ENCODE data around the genes TYW1B, FKBP6 and DNAJC30.

DNA sequence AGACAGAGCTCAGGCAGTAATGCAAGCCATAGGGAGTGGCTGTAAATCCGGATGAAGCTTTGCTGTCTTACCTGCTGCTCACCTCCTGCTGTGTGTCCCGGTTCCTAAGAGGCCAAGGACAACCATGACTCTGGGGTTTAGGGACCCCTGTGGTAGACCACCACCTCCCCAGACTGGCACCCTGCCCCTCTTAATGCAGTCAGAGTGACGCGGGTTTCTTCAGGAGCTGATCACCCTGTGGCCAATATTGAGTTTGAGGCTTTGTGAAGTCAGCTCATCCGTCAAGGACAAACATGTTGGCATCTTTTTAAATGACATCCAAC lies 777.6 kb upstream of the AUTS2 start:
- RRBS: 0% methylated on average over 1 of the region's 5 CpGs

GRCh38 chr7:69953705-69954173 lies 355.5 kb downstream of the AUTS2 start:
- RRBS: no CpG with 5 or more reads among the region's 2 CpGs

- RRBS: no CpG with 5 or more reads among the region's 3 CpGs
Measured at GRCh38 chr7:70449891-70450712, 681.8 kb upstream of the GALNT17 start.

- RRBS: 3% methylated on average over 2 of the region's 6 CpGs
Measured at GRCh38 chr7:70595342-70595663, 536.6 kb upstream of the GALNT17 start.

DNA sequence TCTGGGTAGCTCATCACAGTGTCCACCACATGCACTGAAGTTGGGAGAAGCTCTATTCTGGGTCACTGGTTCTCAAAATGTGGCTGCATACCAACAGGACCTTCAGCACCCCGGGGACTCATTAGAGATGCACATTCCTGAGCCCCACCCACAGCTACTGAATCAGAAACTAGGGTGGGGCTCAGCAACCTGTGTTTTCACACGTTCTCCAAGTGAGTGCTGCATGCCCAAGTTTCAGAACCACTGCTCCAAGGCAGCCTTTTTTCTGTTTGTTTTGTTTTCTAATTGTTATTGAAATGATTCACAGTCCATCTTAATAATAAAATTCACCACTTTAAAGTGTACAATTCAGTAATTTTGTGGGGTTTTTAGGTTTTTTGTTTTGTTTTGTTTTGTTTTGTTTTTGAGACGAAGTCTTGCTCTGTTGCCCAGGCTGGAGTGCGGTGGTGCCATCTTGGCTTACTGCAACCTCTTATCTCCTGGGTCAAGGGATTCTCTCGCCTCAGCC lies 532.0 kb upstream of the GALNT17 start:
- RRBS: no CpG with 5 or more reads among the region's 5 CpGs

- RRBS: no CpG with 5 or more reads among the region's 10 CpGs
Measured at GRCh38 chr7:70779361-70780268, 352.3 kb upstream of the GALNT17 start.

GRCh38 chr7:70786492-70786845 lies 345.5 kb upstream of the GALNT17 start:
- RRBS: no CpG with 5 or more reads among the region's 8 CpGs

GRCh38 chr7:71198564-71199415 lies 66.8 kb downstream of the GALNT17 start:
- RRBS: no CpG with 5 or more reads among the region's 15 CpGs

DNA sequence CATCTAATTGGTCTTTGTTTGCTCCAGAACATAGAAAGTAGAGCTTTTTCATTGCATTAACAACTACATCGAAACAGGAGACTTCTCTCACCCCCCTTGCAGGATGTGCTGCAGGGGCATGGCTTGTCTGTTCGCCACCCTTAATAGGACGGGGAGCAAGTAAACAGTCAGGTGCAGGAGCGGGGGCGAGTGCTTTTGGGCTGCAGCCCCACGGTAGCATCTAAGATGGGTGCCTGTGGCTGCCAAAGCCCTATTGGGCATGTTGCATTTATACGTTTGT lies 326.2 kb downstream of the GALNT17 start:
- RRBS: no CpG with 5 or more reads among the region's 7 CpGs

GRCh38 chr7:72827519-72828342 lies at the start of gene TYW1B:
TSS of gene TYW1B (minus strand) at chr7:72828200.
- RRBS: no CpG with 5 or more reads among the region's 41 CpGs

GRCh38 chr7:72879548-72880351 lies 45.1 kb upstream of the POM121 start:
- RRBS: no CpG with 5 or more reads among the region's 56 CpGs

GRCh38 chr7:73201233-73201518 lies 45.9 kb upstream of the SPDYE10 start:
- RRBS: no CpG with 5 or more reads among the region's 6 CpGs

DNA sequence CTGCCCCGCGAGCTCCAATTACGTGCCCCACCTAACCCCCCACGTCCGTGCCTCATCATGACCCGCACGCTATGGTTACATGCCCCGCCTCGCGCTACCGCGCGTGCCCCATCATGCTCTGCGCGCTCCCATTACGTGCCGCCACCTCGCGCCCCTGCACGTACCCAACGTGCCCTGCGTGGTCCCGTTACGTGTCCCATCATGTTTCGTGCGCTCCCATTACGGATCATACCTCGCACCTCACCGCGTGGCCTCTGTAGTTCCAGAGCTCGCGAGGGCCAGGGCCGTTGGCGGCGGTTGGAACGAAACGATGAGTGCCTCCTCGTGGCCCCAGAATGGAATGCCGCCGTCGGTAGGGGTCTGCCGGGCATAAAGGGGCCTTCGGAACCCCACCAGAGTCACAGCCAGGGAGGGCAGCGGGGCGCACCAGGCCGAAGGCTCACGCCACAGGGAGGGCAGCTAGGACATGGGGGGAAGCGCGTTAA lies at the start of gene FKBP6:
FKBP6 (plus strand) TSS at position 199 of the 485 bp plus-strand sequence.
- RRBS: no CpG with 5 or more reads among the region's 49 CpGs

DNA sequence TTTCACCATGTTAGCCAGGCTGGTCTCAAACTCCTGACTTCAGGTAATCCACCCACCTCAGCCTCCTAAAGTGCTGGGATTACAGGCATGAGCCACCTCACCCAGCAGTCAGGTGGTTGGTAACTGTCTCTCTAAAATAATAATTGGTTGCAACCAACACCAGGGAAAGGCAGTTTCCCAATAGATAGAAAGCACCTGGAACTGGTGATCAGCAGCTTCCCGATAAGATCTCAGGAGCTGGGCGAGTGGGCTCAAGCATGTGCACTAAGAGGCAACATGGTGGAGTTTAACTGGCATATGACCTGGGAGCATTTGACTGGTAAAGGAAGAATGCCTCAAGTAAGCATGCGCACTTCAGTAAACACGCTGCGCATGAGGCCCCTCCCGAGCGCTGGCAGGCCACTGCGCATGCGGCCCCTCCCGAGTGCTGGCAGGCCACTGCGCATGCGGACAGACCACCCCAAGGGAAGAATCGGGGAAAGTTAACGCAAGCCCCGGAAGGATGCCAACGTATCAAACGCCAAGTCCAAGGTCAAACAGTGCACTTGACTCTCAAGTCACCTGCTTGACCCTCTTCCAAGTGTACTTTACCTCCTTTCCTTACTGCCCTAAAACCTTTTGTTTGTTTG lies 34.3 kb upstream of the FZD9 start:
- RRBS: no CpG with 5 or more reads among the region's 17 CpGs

DNA sequence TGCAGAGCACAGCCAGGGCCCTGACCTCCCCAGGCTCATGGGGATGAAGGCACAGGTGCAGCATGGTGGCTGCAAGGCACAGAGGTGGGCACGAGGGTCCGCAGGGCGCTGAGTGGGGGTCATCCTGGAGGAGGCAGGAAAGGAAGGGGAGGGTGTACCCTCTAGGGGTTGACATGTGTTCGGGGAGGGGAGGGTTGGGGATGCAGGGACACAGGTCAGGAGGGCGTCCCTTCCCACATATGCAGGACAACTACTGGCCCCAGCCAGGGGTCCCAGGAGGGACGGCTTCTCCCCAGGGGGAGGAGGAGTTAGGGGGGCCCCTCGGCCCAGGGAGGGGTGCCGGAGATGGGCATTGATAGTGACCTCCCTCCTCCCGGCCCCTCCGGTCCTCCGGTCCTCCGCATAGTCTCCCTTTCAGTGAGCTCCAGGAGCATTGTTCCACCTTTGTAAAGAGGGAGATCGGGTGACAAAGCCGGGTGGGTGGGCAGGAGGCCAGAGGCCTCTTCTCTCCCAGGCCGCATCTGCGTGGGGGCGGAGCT lies 4.6 kb upstream of the FZD9 start:
- RRBS: under 1% methylated on average over 4 of the region's 17 CpGs

DNA sequence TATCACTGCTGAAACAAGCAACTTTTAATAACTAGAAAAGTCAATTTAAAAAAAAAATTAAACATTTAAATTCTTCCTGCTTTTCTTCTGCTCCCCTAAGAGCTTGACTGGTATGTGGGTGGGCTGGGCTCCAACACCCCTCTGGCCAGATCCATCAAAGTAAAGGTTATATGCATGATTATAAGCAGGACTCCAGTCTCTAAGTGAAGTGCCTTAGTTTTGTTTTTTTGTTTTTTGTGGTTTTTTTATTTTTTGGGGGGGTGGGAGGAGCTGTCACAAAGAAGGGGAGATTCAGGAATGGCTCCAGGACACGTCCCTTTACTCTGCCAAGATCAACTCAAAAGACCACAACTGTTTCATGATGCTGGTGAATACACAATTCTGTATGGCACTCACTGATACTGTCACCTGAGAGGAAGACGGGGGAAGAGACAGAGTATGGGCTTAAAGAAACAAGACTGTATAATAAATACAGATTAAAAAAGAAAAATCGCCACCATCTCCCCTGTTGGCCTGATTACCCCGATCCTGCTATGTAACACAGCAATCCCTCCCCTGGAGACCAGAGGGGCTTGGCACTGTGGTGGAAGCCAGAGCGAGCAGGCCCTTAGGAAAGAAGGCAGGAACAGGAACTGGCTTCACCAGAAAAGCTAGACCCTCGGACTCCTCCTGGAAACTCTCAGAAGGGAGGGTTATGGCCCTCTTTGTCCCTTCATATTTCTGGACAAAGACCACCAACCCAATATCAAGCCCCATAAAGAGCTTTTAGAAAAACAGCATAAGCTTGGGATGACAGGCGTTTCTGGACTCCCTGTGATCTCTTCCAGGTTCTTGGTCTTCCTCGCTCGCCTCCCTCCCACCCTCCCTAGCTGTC lies 7.9 kb downstream of the FZD9 start:
- RRBS: no CpG with 5 or more reads among the region's 9 CpGs

DNA sequence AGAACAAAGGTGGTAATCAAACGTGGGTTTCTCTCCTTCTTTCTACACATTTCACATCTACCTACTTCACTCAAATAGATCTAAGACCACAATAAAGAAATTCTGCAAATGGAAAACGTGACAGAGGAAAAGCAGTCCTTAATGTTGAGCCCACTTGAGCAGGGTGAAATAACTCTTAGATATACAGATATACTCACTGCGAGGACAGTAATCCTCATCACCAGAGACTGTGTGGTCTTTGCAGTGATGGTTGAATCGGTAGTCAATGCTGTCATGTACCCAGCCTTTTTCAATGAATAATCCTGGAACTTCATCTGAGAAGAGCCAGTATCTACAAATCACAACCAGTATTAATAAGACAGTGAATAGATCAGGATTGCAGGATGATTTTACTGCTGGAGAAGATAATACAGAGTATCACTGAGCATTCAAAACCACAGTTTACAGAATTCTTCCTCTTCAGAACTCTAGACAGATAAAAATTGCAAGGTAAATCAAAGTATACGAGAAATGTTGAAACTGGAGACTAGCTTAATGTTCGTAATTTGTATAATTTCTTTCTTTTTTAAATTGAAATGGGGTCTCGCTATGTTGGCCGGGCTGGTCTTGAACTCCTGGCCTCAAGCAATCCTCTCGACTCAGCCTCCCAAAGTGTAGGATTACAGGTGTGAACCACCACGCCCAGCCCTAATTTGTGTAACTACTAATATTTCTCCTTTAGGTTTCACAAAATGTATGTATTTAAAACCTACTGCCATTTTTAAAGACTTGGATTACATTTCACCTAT lies 35.9 kb downstream of the FZD9 start:
- RRBS: no CpG with 5 or more reads among the region's 10 CpGs

- RRBS: no CpG with 5 or more reads among the region's 6 CpGs
Measured at GRCh38 chr7:73584956-73585685, 6.7 kb upstream of the TBL2 start.

- RRBS: 100% methylated on average over 2 of the region's 13 CpGs
Measured at GRCh38 chr7:73593693-73594333, 15.4 kb upstream of the TBL2 start.

- RRBS: 0% methylated on average over 3 of the region's 13 CpGs
Measured at GRCh38 chr7:73683304-73683522, at the start of gene DNAJC30. TSS of gene DNAJC30 (minus strand) at chr7:73683453.